Mesenchymal stem cell of the bone marrow (primary cell): ENCODE results near the gene TUBB2A.

DNA sequence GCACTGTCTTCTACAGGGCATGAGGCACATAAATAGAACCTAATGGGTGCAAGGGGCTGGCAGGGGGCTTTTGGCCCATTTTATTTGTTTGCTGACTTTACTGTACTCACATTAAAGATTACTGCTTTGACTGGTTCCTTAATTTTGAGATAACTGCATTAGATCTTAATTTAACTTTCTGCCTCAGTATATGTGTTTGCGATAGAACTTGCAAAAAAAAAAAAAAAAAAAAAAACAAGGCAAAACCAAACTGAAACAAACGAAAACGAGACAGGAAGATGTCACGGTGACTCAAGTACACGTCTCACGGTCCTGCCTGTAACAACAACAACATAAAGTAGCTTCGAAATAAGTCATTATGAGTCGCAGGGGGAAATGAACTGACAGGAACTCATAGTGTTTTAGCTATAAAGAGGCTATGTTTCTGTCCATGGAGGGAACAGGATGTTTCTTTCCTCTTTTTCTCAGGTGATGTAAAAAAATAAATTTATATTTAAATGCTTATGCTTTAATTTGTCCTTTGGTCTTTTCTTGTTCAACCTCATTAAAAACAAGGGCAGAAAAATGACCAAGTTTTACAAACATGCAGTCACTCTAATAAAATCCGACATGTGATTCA lies 133.8 kb upstream of the GMDS start:
- CAGE, long polyA plus RNA, result no peak

GRCh38 chr6:2450559-2450859 lies 205.1 kb upstream of the GMDS start:
- CAGE, long polyA plus RNA, result no peak

DNA sequence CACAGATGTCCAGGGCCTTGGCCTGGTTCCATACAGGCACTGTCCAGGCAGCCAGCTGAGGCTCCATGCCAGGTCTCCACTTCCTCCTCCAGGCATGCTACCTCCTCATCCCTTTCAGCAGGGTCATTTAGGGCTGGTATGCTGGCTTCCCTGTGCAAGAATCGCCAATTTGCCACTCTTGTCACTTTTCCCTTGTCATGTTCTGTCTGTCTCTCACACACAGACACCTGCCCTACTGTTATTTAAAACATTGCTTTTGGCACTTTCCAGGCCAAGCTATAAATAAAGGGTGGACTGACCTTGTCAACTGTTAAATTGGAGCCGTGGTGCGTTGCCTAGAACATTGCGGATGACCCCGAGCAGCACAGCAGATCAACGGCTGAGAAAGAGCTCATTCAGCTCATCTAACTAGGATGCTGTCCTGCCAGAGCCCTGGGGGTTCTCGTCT lies 235.2 kb upstream of the GMDS start:
- CAGE, long polyA plus RNA, result no peak

GRCh38 chr6:2623166-2623861 lies 127.4 kb downstream of the MYLK4 start:
- CAGE, long polyA plus RNA, result no peak

GRCh38 chr6:2632194-2632773 lies 118.4 kb downstream of the MYLK4 start:
- CAGE, long polyA plus RNA, result no peak

DNA sequence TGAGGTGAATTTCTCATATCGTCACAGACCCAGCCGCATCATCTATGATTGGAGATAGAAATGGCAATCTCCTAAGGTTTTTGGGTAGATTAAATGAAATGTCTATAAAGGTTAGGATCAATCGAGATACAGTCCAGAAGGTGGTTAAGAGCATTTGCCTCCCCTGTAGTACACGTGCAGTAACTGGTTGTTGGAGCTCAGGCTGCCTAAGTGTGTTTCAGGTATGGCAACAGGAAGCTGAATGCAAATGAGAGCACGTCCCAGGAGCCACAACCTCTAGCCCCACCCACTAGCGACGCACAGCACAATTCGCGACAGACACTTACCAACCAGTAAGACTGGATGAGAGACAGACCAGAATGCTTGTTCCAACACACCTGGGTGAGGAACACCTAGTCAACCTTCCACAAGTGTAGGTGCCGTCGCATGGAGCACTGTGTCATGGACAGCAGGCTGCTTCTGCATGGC lies 7.1 kb upstream of the SERPINB1 start:
- CAGE, long polyA plus RNA, result no peak

DNA sequence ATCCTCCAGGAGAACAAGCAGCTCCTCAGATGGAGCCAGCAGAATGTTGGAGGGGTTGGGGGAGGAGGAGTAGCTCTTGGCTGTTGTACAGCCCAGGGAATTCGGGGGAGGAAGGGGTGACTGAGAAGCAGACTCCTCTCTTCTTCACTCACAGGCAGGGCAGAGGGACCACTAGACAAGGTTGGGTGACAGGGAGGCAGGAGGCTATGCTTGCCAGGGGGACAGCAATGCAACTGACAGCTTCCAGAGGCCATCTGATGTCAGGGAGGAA lies 30.0 kb downstream of the SERPINB9 start:
- CAGE, long polyA plus RNA, result no peak

GRCh38 chr6:2890141-2890541 lies 13.0 kb downstream of the SERPINB9 start:
- CAGE, long polyA plus RNA, result no peak

GRCh38 chr6:2920810-2921258 lies 17.7 kb upstream of the SERPINB9 start:
- CAGE, long polyA plus RNA, result no peak

GRCh38 chr6:2963027-2963654 lies 8.2 kb downstream of the SERPINB6 start:
- CAGE, long polyA plus RNA, result no peak

DNA sequence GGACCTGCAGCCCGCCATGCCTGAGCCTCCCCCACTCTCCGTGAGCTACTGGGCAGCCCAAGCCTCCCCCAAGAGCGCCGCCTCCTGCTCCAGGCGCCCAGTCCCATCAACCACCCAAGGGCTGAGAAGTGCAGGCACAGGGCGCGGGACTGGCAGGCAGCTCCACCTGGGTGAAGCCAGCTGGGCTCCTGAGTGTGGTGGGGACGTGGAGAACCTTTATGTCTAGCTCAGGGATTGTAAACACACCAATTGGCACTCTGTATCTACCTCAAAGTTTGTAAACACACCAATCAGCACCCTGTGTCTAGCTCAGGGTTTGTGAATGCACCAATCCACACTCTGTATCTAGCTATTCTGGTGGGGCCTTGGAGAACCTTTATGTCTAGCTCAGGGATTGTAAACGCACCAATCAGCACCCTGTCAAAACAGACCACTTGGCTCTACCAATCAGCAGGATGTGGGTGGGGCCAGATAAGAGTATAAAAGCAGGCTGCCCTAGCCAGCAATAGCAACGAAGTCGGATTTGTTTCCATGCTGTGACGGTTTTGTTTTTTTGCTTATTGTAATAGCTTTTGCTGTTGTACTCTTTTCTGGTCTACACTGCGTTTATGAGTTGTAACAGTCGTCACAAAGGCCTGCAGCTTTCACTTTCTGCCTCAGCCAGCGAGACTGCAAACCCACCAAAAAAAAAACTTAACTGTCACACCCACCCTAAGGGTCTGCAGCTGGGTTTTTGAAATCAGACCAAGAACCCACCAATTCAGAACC lies 28.4 kb downstream of the NQO2 start:
- CAGE, long polyA plus RNA, result no peak

- CAGE, long polyA plus RNA, result no peak
Observed at GRCh38 chr6:3079354-3080130, 11.2 kb downstream of the RIPK1 start.

- CAGE, long polyA plus RNA, result no peak
Observed at GRCh38 chr6:3081341-3081698, 13.0 kb downstream of the RIPK1 start.

DNA sequence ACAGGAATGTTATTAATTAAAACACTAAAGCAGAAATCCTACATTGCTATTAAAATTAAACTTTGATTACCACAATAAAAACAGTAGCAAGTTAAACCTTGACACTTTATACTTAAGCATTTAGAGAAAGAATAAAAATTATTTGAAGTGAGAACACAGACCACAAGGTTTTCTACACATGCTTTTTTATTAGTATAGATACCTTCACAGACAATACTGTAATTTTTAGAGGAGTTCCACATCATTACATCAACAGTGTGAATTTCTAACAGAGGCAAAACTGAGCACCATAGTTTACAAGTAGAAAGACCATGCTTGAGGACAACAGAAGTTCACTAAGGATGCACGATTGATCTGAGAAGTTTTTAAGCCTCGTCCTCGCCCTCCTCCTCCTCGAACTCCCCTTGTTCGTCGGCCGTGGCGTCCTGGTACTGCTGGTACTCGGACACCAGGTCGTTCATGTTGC lies 3.8 kb downstream of the TUBB2A start:
- CAGE, long polyA plus RNA, result no peak

DNA sequence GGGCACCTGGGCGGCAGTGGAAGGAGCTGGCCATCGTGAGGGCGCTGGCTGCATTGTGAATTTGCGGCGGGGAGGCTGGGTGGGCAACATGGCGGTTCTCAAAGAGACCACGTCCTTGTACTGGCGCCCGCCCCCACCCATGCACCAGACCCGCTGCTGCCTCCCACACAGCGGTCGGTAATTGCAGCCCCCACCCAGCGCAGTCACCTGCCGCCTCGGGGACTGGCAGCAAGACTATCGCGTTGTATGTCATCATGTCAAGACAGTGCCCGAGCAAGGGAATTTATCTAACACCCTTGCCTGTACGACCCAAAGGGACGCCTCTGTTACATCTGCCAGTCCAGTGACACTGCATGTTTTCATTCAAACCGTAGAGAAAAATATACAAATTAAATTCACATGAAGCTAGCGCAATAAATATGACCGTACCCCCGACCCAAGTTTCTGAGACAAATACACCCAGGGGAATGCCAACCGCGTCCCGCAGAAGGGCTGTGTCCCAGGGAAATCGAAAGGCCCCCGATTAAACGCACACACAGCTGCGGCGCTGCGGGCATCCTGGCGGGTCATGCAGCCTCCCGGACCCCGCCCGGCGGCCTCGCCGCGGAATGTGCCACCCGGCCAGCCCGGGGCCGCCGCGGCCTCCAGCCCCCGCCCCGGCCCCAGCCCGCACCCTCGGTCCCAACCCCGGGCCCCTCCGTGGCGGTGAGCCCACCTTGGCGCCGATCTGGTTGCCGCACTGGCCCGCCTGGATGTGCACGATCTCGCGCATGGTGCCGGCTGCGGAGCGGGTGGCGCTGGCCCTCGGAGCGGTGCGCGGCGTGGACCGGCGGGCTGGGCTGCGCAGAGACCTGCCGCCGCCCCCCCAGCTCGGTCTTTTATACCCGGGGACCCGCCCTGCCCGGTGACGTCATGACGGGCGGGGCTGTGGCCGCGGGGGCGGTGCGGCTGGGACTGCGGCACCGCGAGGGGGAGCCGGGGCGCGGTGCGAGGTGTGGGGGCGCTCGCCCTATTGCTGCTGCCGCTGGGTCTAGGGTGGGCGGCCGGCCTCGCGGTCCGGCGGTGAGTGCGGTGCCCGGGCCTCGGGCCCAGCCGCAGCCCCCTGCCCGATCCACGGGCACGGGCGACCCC lies at the start of gene TUBB2A:
Gene TUBB2A, minus strand, starts transcription at position 853 of the 1,131 bp plus-strand sequence.
- CAGE, long polyA plus RNA, result no peak

DNA sequence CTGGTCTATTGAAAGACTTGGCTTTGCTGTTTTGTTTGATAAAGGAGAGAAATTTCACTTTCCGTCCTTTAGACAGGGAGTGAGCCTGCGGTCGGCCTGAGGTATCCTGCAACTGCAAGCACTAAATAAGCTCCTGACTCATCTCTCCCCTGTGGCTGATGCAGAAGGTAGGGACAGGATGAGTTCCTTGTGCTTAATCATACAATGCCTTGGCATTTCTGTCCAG lies 23.3 kb downstream of the PSMG4 start:
- CAGE, long polyA plus RNA, result no peak

DNA sequence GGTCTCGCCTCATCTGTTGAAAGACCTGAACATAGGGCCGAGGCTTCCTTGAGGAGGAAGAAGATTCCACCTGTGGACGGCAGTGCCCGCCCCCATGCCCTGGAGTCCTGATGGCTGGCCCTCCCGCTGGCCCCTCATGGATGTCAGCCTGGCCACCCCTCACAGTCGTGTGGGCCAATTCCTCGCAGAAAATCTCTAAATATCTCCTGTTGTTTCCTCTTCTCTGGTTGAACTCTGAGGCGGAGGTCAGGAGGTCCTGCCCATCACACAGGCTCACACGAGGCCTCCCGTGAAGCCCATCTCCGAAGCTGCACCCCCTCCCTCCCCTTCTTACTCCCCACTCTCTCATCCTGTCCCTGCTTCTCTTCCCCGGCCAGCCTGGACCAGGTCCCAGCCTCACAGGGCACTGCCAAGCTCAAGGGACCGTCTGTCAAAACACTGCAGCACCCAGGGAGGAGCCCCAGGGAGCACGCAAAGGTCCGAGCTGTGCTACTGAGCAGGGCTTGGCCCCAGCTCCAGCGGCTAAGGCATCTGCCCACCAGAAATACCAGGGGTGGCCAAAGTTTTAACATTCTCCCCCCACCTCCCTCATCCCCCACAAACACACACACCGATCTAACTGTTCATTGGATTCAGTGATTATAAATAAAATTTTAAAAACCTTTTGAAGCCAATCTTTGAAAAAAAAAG lies 70.0 kb downstream of the PSMG4 start:
- CAGE, long polyA plus RNA, result no peak

DNA sequence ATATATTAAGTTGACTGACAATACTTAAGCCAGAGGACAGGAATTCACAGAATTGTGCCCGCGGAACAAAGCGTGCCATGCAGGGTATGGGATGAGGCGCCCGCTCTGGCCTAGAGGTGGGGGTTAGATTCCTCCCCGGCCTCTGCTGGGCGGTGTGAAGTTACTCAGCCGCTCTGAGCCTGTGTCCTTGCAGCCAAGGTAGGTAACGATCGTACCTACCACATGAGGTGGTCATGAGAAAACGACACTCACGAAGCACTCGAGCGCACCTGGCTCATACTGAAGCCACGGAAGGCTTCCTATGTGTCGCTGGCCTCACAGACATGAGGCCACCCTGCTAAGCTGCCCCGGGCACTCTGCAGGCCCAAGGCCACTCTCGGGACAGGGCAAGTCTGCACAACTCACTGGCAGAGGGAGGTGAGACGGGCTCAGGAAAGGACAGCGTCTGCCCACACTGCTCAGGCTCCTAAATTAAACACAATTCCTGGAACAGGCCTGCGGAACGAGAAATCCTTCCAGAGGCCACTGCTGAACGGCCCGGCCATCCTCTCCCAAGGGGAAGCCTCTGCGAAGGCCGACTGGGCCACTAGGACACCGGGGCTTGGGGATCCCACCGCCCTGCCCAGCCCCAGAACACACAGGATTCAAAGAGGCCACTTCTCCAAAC lies 70.8 kb downstream of the PSMG4 start:
- CAGE, long polyA plus RNA, result no peak

DNA sequence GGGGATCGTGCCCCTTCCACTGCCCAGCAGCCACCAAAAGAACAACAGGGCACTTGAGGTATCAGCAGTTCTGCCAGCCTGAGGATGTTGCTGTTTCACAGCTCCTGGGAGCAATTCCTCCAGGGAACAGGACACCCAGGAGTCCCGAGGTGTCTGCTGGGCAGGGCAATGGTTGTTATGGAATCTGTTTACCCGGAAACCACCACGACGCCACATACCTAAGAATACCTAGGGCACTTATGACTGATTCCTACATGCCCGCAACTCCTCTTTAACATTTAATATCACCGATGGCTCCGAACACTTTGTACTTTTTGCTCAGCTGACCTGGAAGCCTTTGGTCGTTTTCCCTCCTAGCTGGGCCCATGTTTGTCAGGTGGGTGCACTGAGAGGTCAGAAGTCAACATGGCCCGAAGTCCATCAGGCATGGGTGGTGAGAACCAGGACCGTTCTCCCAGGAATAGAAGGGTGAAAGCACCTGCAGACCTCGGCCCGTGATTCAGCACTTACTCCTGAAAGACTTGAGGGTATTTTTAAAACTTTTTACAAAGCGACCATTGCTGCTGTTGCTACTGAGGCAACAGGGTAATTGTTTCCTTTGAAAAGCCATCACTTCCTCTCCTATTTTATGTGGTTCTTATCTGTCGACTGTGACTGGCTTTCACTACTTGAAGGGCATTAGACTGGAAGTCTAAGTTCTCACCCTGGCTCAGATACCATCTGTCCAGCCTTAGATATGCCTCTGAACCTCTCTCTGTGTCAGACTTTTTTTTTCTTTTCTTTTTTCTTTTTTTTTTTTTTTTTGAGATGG lies 78.8 kb downstream of the SLC22A23 start:
- CAGE, long polyA plus RNA, result no peak

DNA sequence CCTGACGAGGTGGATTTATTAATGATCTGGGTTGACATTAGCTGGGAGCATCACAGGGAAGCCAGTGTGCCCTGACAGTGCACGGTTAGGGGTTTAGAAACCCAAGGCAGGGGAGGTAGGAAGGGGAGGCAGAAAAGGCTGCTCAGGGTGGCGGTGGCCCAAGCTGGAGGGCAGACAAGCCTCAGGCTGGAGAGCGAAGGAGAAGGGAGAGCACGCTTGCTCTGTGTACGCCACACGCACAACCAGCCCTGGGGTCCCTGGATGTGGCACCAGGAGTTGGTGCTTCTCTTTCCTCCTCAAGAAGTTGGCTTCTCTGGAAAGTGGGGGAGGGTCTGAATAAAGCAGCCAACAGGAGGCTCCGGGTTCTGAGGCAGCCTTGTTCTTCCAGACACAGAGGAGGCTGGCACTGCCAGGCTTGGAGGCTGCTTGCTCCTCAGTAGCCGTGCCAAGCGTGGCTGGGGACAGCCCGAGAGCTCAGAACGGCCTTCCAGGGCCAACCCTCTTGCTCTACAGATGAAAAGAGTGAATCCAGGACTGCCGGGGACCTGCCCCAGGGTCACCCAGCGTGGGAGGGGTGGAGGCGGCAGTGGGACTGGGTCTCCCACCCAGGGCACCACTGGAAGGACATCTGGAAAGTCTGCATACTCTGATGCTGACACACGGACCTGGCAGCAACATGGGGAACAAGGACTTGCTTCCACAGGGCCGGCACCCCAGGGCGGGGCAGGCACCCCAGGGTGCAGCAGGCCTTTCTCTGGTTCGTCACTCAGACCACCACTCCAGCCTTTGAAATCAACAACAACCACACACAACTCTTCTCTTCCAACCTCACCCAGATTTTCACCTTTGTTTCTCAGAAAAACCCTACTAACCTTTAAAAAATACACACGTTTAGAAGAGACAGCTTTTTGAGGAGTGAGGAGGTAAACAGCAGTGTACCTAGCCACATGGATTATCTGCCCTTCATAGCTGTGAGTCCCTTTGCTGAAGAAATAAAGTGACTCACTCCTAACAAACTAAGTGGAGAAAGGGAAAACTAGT lies 70.4 kb downstream of the SLC22A23 start:
- CAGE, long polyA plus RNA, result no peak